ENCODE measurements around a stretch of chr3.

GRCh38 chr3:188264037-188265240, 110.5 kb downstream of the LPP start:
- RRBS = no CpG with 5 or more reads among the region's 9 CpGs

DNA sequence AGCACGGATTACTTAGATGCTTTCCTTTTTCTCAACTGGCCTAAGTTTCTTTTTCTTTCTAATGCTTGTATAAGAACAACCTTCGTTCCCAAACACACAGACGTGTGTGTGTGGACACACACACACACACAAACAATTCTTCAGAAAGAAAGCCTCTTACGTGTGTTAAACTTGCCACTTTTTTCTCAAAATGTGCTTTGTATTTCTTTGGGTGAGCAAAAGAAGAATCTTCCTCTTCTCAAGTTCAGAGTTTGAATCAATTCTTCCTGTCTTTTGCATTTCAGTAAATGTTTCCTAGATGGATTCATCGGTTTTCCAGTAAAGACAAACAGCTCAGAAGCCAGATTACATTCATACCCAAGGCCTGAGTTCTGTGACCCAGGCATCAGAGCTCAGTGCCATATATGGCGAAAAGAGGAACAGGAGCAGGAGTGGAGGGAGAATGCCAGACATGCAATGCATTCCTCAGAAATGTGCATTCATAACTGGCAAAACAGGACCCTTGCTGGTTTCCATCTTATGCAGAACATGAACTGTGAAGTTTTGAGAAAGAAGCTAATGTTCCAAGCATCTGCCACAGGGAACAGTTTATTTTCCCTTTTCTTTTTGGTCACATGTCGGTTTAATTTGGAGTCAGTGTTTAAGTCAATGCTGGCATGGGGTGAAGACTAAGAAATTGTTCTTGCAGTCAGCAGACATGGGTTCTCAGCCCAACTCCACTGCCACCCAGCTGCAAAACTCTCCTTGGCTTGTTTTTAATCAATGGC, 116.4 kb downstream of the LPP start:
- RRBS = no CpG with 5 or more reads among the region's 7 CpGs

DNA sequence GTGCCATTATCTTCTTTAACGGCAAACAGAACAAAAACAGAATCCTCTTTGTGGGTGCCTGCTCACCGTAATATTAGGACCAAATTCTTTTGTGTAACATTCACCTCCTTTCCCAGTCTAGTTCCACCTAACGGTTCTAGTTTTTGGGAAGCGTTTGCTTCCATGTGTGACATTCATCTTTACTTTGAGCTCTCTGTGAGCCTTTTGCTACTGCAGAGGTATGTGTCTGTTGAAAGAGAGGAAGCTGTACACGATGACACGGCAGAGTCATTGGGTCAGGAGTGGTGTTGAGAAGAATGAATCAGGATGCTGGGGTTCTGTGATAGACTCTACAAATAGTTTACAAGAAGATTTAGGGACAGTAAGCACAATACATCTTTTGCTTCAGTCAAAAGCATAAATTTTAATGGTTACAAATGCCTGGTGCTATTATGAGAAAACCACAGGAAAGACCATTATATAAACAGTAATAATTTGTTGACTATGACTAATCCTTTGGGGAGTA, 118.4 kb downstream of the LPP start:
- RRBS = no CpG with 5 or more reads among the region's 6 CpGs

DNA sequence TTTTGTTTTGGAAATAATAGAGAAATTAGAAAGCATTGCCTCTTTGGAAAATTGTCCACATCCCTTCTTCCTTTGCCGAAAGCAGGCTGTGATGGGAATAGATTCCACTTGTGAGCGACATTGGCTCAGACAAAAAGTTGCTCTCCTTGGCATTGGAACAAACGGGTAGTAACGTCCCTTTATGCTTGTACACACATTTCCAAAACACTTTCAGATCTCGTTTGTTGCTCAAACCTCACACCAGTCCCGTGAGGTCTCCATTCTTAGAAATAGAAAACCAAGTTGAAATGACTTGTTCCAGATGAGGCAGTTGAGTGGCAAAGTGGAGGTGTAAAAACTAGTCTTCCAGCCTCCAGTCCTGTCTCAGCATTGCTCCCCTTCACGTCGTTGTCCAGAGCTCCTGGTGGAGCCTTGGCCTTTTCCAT, 134.2 kb downstream of the LPP start:
- RRBS = no CpG with 5 or more reads among the region's 8 CpGs

GRCh38 chr3:188352354-188353196, 198.6 kb downstream of the LPP start:
- RRBS = no CpG with 5 or more reads among the region's 19 CpGs

DNA sequence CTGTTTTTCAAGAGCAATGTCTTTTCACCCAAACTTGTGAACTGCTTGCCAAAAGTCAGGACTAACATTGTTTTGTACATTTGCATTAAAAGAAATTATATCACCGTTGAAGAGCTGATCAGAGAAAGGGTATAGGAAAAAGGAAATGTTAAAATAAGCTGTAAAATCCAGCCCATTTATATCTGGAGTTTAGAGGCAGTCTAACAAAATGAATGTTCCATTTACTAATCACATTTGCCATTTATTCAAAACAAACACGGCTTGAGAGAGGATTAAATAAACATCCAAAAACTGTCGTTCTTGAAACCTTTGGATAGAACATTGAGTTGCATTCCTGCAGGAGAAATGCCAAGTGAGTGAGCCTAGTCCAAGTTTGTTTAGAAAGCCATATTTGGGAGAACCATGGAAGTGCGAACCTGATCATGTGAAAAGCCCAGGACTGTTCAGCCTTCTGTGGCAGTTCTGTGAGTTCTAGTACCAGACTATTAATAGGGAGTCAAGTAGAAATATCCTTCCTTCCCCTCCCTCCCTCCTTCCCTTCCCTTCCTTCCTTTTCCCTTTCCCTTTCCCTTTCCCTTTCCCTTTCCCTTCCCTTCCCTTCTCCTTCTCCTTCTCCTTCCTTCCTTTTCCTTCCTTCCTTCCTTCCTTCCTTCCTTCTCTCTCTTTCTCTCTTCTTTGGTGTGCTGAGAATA, 470.3 kb downstream of the LPP start:
- RRBS = no CpG with 5 or more reads among the region's 4 CpGs

- RRBS = no CpG with 5 or more reads among the region's 6 CpGs
These were observed 482.7 kb downstream of the LPP start for GRCh38 chr3:188636639-188637092.

GRCh38 chr3:189123714-189124556, 47.8 kb upstream of the TPRG1 start:
- RRBS = no CpG with 5 or more reads among the region's 11 CpGs

DNA sequence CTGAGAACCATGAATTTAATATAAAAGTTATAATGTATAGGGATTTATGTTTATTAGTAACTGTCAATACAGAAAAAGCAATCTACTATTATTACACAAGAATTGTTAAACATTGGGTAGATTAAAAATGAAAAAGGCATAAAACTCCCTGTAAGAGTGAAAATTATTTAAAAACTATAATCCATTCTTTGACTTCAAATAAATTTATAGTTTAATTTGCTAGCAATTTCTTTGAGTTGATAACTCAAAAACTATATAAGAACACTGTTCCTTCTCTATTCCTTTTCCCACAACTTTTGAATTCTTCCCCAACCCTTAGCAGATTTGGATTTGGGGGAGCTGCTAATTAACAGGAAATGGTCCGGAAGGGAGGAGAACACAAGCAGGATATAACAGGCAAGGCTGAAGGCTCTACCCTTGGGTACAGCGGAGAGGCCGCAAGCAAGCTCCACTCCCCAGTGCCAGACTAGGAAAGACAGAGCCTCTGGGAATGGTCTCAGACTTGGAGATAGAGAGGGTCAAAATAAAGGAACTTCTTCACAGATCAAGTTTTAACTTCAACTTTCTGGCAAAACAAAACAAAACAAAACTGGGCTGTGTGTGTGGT, 160.8 kb downstream of the TP63 start:
- RRBS = no CpG with 5 or more reads among the region's 3 CpGs

DNA sequence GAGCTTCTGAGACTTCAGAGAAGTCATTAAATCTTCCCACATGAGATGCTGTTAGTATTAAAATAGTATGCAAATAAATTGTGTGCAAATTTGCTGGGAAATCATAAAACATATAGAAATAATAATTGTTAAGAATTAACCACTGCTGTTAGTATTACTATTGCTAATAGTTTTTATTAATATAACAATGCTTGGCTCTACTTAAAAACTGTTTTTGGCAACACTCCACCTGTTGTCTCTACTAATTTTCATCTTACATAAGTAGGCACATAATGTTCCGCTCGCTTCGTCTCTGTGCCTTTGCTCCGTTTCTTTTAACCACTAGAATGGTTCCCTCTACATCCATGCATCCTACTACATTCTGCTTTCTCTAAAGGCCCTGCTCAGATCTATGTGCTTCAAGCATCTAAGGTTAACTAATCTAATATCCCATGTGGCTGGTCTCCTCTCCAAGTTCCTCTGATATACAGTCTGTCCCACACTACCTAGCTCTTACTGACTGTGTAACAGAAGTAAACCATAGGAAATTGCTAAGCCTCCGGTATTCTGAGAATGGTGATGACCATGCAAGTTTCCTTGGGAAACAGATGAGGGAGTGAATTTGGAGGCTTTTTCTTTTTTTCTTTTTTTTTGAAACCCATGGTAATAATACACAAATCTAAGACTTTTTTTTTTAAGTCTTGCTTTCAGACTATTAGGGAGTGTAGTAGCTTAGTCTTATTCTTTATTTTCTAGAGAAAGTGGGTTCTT, 138.3 kb downstream of the P3H2 start:
- RRBS = no CpG with 5 or more reads among the region's 5 CpGs

DNA sequence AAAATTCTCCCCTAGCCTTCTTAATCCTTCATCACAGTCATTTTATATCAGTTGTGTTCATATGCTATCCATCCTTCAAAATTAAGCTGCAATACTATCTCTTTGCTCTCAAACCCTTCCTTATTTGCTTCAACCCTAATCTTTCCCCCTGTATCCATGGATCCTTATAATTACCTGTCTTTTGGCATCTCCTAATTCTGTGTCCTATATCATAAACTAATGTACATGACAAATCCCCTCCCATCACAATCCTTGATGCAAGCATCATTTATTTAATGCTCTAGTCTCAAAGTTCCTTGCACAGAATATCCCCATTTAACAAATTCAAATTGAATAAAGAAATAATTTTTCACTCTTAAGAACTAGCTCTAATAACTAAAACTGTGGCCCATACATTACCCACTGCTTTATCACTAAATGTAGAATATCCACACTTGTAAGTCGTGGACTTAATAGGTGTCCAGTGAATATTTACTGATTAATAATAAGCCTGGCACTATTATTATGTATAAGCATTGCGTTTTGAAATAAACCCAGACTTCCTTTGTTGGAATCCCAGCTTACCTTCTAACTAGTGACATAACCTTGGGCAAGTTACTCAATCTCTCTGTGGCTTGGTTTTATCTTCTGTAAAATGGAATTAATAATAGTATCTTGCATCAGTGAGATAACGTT, 58.5 kb downstream of the P3H2 start:
- RRBS = no CpG with 5 or more reads among the region's 3 CpGs

- RRBS = no CpG with 5 or more reads among the region's 6 CpGs
These were observed 47.3 kb downstream of the P3H2 start for GRCh38 chr3:190073253-190073956.

GRCh38 chr3:190119373-190120040, 1.2 kb downstream of the P3H2 start:
- RRBS = no CpG with 5 or more reads among the region's 3 CpGs

- RRBS = no CpG with 5 or more reads among the region's 2 CpGs
These were observed 1.8 kb downstream of the CLDN1 start for GRCh38 chr3:190320434-190320915.

- RRBS = no CpG with 5 or more reads among the region's 5 CpGs
These were observed 22.3 kb upstream of the IL1RAP start for GRCh38 chr3:190491466-190492087.

DNA sequence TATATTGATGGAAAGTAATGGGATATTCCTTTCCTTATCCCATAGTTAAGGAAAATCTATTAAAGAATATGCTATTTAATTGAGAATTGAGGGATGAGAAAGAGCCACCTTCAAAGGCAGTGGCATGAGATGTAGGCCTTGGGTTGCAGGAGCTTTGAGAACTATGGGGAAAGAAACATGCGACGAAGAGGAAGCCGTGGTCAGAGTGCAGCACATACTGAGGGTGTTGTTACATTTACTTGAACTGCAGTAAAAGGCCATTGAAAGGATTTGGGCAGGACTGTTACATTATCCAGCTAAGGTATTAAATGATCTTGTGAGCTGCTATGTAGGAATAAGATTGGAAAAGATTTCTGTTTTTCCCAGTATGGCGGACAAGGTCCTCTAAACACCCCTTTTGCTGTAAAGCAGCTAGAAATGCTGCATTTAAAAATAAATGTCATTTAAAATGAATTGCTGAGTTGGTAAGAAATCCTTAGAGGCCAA, 61.6 kb downstream of the IL1RAP start:
- RRBS = no CpG with 5 or more reads among the region's 4 CpGs

DNA sequence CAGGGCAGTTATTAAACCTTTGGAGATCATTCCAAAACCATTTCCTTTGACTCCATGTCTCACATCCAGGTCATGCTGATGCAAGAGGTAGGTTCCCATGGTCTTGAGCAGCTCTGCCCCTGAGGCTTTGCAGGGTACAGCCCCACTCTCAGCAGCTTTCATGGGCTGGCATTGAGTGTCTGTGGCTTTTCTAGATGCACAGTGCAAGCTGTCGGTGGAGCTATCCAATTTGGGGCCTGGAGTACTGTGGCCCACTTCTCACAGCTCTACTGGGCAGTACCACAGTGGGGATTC, 16.6 kb downstream of the OSTN start:
- RRBS = no CpG with 5 or more reads among the region's 1 CpG

DNA sequence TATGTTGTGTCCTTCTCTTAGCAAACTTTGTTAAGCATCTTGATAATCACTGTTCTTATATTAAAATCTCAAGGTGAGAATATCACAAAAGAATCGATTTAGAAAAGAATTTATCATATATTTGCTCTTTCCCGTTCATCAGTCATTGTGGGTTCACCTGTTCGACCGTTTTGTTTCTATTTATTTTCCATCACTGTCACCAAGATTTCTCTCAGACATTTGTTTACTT, 53.4 kb downstream of the OSTN start:
- RRBS = no CpG with 5 or more reads among the region's 4 CpGs

- RRBS = no CpG with 5 or more reads among the region's 1 CpG
These were observed 31.4 kb upstream of the CCDC50 start for GRCh38 chr3:191297892-191298091.

- RRBS = no CpG with 5 or more reads among the region's 5 CpGs
These were observed 576 bp upstream of the CCDC50 start for GRCh38 chr3:191328664-191328972.